Esophagus squamous epithelium (tissue), 4 donors: ENCODE measurements around a stretch of chr3.

- PRO-cap, result no peak
- RAMPAGE, long total RNA, 4 experiments, result no peak in any of the 4 experiments
Measured at GRCh38 chr3:25629992-25631131, 34.3 kb downstream of the TOP2B start.

DNA sequence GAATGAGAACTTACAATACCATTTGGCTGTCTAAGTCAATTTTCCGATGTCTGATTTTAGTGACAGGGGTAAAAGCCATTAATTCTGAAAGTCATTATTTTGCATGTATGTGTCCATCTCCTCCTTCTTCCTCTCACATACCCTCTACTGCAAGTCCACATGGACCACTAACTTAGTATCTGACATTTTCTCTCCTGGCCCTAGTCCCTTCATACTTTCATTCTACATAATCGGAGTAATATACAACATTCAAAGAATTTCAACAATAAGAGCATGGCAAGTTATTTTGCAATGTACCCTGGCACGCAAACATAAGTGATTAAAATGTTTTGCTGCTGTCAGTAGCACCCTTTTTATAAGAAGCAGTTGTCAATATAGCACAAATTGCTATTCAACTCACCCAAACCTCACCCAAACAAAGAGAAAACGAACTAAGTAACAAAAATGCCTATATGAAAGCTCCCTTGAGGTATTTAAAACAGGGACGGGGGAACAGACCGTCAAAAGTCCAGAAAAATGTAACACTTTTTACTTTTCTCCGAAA, 1.8 kb downstream of the TOP2B start:
- PRO-cap, result no peak
- RAMPAGE, long total RNA, 4 experiments, result no peak in any of the 4 experiments

GRCh38 chr3:25834390-25834716, 44.5 kb downstream of the OXSM start:
- PRO-cap, result unidirectional peak, plus-strand start at chr3:25834601
- RAMPAGE, long total RNA, 4 experiments, result no peak in any of the 4 experiments

DNA sequence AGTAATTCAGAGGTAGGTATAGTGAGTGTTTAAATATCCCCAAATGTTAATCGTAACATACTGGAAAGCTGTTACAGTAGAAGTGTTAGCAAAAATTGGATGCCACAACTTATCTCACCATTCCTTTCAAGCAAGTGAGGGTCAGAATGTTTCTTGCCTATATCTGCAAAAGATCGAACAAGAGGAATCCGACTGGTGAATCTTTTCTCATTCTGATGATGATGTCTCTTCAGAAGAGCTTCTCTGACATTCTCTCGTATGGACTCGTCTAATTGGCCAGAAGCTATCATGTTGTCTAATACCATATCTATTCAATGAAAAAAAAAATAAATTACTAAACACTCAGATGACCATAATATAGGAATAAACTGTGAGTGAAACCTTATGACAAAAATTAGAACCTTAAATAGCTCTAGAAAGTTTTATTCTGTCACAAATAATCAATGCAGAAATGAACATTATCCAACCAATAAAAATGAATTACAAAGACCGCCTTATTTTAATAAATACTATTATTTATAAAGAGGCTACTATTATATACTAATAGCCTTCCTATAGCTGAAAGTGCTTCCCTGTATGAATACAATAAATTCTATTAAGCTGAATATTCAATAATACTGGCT, 50.3 kb downstream of the SLC4A7 start:
- PRO-cap, result no peak
- RAMPAGE, long total RNA, 4 experiments, result no peak in any of the 4 experiments

- PRO-cap, result bidirectional peak, plus-strand start at chr3:27480055, minus-strand start at chr3:27479922
- RAMPAGE, long total RNA, 4 experiments, result no peak in any of the 4 experiments
Measured at GRCh38 chr3:27479761-27480442, 4.3 kb downstream of the SLC4A7 start.

DNA sequence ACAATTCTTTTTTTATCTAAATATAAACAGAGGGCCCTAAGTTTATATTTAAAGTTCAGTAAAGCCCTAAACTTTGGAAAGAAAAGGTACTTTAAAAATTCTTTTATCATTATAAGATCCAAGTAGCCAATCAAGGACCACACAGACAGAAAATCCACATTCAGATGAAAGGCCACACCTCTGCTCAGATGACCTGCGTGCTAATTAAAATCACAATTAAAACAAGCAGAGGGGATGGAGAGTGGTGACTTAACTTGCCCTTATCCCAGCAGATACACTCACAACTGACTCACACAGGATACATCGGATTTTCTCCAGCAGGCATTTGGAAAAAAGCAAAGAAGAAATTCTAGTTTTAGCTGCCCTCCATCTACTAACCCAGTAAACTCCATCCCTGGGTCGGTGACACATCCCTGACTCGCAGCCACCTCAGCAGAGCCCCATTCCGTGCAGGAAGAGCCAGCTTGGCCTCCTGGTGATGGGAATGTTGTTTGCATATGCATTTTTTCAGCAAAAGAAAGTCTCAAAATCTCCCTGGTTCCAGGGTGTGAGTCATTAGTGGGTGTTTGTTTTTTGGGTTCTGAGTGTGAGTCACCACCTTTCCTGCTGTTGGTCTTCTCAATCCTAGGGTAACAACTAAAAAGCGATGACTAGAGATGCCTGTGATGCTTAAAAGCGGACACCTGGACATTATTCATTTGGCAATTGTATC, 49.6 kb upstream of the SLC4A7 start:
- PRO-cap, result bidirectional peak, plus-strand start at position 639 of the sequence, minus-strand start at position 470 of the sequence
- RAMPAGE, long total RNA, 4 experiments, result no peak in any of the 4 experiments

DNA sequence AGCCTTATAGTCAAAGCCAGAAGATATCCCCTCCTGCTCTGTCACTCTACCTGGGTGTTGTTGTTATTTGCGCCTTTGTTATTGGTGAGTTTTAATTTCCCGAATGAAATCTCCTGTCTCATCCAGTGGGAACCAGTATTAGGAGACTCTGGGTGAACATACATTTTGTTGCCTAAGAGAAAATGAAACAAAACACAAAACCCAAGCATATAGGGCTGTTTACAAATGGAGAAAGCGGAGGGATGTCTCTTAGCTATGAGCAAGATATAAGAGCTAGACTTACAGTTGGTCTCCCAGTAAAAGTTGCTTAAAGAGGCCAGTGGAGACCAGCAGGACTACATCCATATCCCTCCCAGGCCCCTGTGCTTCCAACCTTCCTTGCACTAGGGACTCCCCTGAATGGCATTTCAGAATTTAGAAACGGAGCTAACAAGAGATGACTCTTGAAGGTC, 2.8 kb downstream of the EOMES start:
- PRO-cap, result no peak
- RAMPAGE, long total RNA, 4 experiments, result no peak in any of the 4 experiments

DNA sequence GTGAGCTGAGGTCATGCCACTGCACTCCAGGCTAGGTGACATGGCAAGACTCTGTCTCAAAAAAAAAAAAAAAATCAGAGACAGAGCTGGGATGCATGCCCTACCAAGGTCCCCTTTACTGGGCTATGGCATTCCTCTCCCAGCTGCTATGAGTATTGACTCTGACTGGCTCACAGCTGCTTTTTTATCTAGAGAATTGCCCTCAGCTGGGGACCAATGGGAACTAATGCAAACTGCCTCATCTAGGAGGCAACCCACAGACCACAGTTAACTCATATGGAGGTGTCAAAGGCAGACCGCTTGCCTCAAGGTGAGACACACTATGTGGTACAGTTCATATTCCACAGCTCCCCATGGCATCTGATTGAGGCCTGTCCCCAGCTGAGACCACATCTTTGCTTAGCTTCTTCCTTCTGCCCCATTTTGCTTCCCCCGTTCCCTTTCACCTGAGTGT, 183.5 kb upstream of the EOMES start:
- PRO-cap, result no peak
- RAMPAGE, long total RNA, 4 experiments, result no peak in any of the 4 experiments

GRCh38 chr3:28059055-28059777, 182.2 kb upstream of the CMC1 start:
- PRO-cap, result no peak
- RAMPAGE, long total RNA, 4 experiments, result no peak in any of the 4 experiments

DNA sequence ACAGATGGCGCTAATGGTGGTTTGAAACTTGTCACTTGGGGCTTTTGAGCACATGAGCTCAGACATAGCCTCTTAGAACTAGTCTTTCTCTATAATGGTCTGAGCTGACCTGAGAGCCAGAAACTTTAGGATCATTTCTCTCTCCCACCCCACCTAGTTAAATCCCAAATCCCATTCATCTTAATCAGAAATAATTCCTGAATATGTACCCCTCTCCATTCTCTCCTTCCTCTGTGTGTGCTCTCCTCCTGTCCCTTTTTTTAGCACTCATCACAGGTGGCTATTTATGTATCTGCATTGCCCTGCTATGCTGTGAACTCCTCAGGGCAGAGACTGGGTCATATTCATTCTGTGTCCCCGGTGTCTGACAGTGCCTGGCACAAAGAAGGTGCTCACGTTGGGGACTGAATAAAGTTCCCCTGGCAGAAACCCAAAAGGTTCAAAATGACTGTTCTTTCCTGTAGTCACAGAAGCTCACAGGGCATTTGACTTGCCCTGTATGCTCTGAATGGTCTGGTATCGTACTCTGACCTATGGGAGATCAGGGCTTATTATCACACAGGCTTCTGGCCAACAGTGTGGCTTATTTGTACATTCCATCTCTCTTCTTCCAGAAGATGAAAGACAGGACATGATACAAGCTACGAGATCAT, 319.3 kb upstream of the AZI2 start:
- PRO-cap, result no peak
- RAMPAGE, long total RNA, 4 experiments, result no peak in any of the 4 experiments

DNA sequence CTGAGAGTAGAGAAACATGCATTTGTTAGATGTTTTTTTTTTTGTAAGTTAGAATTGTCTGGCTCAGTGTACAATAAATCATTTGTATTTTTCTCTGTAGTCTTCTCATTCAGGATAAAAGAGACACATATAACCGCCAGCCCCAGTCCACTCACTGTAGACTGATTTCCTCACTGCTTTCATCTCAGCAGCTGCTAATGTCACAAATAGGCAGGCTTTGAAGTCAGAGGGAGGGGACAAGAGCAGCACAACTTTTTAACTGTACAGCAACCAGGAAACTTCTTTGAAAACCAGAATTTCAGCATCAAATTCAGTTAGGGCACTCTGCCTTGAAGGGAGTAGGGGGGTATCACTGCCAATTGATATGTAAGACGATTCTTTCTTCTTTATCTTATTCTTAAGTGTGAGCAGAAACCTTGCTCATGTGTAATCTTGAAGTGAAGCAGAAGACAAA, 140.1 kb upstream of the RBMS3 start:
- PRO-cap, result no peak
- RAMPAGE, long total RNA, 4 experiments, result no peak in any of the 4 experiments

- PRO-cap, result no peak
- RAMPAGE, long total RNA, 4 experiments, result no peak in any of the 4 experiments
Measured at GRCh38 chr3:29308043-29308595, 27.2 kb downstream of the RBMS3 start.

- PRO-cap, result bidirectional peak, plus-strand start at chr3:29324544, minus-strand start at chr3:29324544
- RAMPAGE, long total RNA, 4 experiments, result no peak in any of the 4 experiments
Measured at GRCh38 chr3:29324073-29324995, 43.5 kb downstream of the RBMS3 start.

DNA sequence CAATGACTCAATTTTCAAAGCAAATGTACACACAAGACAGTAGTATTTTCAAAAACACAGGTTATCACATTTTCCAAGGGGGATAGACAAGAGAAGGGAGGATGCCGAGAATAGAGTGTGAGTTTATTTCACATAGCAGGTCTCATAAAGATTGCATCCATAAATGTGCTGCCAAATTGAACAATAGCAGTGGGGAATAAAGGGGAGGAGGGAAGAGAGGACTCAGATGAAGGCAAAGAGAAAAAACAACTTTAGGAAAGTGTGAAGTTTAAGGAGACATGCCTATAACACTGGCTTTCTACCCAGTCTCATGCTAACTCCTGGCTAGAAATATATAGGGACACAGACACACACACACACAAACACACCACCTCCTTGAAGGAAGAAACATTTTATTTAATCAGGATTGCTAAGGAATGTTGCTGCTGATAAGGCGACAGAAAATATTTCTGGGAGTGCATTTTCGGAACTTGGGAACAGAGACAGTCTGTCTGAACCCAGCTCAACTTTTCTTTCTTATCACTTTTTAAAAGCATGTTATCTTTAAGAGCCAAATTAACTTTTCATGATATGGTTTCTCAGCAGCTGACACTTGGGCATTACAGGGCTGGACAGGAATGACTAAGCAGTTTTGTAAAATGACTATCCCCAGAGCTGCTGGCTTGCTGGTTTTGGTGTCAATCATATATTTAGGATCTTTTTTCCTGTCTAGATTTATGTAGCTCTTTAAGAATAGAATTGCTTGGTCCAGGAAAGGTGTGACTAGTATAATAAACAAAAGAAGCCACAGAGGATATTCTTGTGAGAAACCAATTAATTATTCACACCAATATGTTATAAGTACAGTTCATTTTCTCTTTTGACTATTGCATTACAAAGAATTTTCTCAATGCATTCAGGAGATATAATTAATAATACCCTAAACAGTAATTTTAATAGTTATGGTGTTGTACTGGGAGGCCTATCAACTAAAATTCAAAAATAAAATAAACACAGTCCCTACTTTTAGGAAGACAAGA, 402.7 kb downstream of the RBMS3 start:
- PRO-cap, result no peak
- RAMPAGE, long total RNA, 4 experiments, result no peak in any of the 4 experiments

- PRO-cap, result no peak
- RAMPAGE, long total RNA, 4 experiments, result no peak in any of the 4 experiments
Measured at GRCh38 chr3:30289351-30289784, 317.0 kb upstream of the TGFBR2 start.

GRCh38 chr3:30332118-30332730, 274.2 kb upstream of the TGFBR2 start:
- PRO-cap, result unidirectional peak, plus-strand start at chr3:30332355; unidirectional peak, plus-strand start at chr3:30332393
- RAMPAGE, long total RNA, 4 experiments, result no peak in any of the 4 experiments

- PRO-cap, result unidirectional peak, plus-strand start at chr3:30354356
- RAMPAGE, long total RNA, 4 experiments, result no peak in any of the 4 experiments
Measured at GRCh38 chr3:30354189-30354563, 252.2 kb upstream of the TGFBR2 start.

- PRO-cap, result no peak
- RAMPAGE, long total RNA, 4 experiments, result no peak in any of the 4 experiments
Measured at GRCh38 chr3:30516122-30516659, 90.2 kb upstream of the TGFBR2 start.

- PRO-cap, result no peak
- RAMPAGE, long total RNA, 4 experiments, result no peak in any of the 4 experiments
Measured at GRCh38 chr3:30597131-30597726, 9.2 kb upstream of the TGFBR2 start.

GRCh38 chr3:30631239-30631926, 25.0 kb downstream of the TGFBR2 start:
- PRO-cap, result bidirectional peak, plus-strand start at chr3:30631441, minus-strand start at chr3:30631351; bidirectional peak, plus-strand start at chr3:30631800, minus-strand start at chr3:30631712
- RAMPAGE, long total RNA, 4 experiments, result no peak in any of the 4 experiments